ENCODE results near the gene POLR2E.

GRCh38 chr19:917543-918166 is 522 bp downstream of the KISS1R start:
- PRO-cap: no peak

DNA sequence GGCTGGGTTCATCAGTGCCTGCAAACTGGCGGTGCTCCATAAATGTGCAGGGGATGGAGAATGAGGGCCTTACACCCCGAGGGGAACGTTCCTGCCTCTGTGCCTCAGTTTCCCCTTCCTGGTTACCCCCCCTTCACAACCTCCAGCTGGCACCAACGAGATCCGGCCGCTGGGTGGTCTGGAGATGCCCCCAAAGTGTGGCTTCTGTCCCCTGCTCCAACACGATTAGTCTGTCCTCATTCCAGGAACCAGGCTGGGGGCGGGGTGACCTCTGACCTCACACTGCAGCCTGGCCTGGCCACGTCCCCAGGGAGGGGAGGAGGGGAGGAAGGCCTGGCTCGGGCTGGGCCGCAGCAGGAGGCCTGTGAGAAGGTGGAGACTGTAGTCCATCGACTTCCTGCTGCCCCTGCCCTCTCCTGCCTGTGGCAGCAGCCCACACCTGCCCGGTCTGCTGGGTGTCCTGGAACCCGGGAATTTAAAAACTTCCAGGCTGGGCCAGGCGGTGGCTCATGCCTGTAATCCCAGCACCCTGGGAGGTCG is 3.7 kb upstream of the WDR18 start:
- PRO-cap: no peak

- PRO-cap: no peak
These were observed 1.4 kb upstream of the WDR18 start for GRCh38 chr19:982516-983277.

DNA sequence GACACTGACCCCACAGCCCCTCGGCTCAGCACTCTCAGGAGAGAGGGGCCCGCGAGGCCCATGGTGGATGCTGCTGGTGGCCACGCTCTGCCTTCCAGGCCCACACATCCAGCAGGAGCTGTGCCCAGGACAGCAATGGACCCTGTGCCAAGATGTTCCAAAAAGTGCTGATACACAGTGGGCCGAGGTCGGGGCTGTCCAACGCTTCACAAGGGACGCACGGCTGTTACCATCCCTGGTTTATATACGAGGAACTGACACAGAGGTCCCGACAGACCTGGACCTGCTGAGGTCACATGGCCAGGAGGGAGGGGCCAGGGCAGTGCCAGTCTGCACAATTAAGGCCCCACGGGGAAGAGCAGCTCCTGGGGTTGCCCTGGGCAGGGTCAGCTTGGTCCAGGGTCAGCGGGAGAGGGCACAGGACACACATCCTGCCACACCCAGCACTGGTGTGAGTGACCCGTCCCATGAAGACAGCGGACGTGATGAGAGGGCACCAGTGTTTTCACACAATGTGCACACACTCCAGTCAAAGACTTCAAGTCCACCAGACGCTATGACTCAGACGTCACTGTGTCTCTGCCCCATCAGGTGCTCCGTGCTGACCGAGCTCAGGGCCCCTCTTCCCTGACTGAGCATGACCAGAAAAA is 4.4 kb downstream of the TMEM259 start:
- PRO-cap: unidirectional peak, plus-strand start at position 564 of the sequence

DNA sequence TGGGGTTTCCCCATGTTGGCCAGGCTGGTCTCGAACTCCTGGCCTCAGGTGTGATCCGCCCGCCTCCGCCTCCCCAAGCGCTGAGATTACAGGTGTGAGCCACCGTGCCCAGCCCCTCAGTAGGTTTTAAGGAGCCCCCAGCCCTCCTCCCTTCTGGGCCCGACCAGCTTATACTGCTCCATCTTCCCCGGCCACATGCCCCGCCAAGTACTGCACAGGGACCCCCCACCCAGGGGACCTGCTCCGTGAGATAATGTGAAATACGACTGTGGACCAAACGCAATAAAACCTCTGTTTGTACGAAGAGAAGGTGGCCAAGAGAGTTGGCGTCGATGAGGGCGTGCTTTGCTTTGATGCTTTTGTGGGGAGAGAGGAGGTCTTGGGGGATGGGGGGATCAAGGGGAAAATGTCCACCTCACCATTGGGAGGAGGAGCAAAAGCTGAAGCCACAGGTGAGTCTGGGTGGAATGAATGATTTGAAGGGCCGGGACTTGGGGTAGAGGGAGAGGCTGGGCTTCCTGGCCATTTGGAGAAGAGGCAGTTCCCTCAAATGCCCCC is 1.1 kb upstream of the ABCA7 start:
- PRO-cap: no peak

GRCh38 chr19:1071003-1071419 is 4.0 kb downstream of the ARHGAP45 start:
- PRO-cap: no peak

- PRO-cap: no peak
These were observed 7.8 kb downstream of the ARHGAP45 start for GRCh38 chr19:1074592-1075285.

- PRO-cap: no peak
These were observed 8.6 kb downstream of the POLR2E start for GRCh38 chr19:1086375-1087246.

DNA sequence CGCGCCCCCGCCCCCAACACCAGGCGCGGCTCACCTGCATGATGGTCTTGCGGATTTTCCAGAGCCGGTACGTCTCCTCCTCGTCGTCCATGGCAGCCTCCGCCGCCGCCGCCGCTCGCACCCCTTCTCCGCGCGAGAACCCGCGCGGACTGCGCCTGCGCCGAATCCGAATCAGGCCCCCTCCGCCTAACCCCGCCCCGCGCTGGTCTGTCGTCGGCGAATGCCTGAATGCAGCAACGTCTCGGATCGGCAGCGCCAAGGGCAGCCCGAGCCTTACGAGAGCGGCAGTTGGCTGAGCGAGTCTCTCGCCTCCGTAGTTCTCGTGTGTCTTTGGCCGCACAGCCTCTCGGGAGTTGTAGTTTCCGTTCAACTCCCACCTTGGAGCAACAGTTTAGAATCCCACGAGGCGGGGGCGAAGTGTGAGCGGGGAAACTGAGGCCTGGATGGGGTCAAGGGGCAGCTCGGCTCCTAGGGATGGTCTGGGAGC is at the start of gene POLR2E:
Gene POLR2E, minus strand, starts transcription at position 151 of the 487 bp plus-strand sequence.
- PRO-cap: unidirectional peak, minus-strand start at position 151 of the sequence

DNA sequence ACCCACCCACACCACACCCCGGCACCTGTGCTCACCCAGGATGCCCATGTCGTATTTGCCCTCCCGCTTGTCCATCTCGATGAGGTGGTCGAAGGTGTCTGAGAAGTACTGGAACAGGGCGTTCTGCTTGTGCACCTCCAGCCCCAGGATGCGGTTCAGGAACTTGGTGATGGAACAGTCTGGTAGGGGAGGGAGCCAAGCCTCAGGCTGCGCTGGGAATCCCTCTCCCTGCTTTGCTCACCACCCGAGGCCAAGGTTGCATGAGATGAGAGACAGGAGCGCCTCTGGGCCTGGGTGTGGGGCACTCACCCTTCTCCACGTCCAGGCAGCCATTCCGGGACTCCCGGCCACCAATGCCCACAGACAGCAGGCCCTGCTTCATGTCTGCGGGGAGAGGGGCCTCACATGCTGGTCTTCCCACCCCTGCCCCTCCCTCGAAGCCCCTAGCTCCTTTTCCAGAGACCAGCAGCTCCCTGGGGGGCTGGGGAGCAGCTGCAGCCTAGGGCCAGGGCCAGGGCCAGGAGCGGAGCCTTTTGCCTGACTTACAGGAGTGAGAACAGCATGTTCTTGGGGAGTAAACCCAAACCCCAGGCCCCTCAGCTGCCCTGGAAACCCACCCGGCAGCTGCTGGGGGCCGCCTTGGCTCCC is 7.0 kb downstream of the GPX4 start:
- PRO-cap: no peak

GRCh38 chr19:1127468-1127920 is 23.7 kb downstream of the GPX4 start:
- PRO-cap: no peak

GRCh38 chr19:1168273-1169508 is 5.4 kb downstream of the SBNO2 start:
- PRO-cap: bidirectional peak, plus-strand start at chr19:1169029, minus-strand start at chr19:1168943; bidirectional peak, plus-strand start at chr19:1169306, minus-strand start at chr19:1169207

GRCh38 chr19:1251354-1251695 is 2.9 kb downstream of the MIDN start:
- PRO-cap: bidirectional peak, plus-strand start at chr19:1251588, minus-strand start at chr19:1251432

DNA sequence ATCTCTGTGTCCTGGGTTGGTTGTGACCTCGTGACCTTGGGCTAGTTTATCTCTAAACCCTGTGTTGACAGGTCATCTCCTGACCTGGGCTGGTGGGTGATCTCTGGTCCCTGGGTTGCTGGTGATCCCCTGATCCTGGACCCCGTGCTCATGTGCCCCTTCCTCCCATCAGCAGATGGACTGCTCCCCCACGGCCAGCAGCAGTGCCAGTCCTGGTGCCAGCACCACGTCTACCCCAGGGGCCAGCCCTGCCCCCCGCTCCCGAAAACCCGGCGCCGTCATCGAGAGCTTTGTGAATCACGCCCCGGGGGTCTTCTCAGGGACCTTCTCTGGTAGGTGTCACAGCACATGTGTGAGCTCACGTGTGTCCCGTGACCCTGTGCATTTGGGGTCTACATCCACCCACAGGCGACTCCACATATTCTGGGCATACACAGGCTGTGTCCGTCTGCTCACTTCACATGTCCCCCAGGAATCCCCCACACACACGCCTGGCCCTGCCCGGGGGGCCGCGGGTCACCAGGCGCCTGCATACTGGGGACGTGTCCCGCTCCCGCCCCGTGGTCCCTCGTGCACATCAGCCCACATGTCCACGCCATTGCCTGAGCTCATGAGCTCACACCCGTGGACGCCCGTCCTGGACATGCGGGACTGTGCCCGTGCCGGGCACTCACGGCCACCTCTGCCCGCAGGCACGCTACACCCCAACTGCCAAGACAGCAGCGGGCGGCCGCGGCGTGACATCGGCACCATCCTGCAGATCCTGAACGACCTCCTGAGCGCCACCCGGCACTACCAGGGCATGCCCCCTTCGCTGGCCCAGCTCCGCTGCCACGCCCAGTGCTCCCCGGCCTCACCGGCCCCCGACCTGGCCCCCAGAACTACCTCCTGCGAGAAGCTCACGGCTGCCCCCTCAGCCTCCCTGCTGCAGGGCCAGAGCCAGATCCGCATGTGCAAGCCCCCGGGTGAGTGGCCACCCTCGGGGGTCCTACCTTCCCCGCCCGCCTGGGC is 6.7 kb downstream of the MIDN start:
- PRO-cap: no peak

DNA sequence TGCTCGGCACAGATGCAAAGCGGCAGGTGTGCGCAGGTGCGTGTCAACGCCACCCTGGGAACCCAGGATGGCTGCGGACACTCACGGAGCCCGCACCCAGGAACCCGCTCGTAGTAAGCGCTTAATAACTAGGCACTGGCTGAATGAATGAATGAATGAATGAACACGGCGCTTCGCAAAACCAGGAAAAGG is 1.9 kb upstream of the CIRBP start:
- PRO-cap: no peak

DNA sequence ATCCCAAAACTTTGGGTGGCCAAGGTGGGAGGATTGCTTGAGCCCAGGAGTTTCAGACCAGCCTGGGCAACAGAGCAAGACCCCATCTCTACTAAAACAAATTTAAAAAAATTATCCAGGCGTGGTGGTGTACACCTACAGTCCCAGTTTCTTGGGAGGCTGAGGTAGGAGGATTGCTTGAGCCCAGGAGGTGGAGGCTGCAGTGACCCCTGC is 1.3 kb downstream of the CIRBP start:
- PRO-cap: no peak

DNA sequence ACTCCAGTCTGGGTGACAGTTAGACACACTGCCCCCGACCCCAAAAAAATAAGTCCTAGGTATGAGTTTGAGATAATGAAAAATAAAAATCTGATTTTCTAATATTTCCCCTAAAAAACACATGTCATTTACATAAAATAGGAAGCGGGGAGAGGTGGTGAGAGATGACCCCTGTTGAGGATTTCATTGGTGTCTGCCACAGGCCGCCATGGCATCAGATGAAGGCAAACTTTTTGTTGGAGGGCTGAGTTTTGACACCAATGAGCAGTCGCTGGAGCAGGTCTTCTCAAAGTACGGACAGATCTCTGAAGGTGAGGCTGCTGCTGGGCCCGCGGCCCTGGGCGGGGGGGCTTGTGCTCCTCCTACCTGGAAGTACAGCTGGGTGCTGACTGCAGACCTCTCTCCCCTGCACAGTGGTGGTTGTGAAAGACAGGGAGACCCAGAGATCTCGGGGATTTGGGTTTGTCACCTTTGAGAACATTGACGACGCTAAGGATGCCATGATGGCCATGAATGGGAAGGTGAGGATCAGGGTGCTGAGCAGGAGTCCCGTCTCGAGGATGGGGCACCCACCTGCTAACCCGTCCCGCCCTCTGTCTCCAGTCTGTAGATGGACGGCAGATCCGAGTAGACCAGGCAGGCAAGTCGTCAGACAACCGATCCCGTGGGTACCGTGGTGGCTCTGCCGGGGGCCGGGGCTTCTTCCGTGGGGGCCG is 1.8 kb downstream of the CIRBP start:
- PRO-cap: no peak

DNA sequence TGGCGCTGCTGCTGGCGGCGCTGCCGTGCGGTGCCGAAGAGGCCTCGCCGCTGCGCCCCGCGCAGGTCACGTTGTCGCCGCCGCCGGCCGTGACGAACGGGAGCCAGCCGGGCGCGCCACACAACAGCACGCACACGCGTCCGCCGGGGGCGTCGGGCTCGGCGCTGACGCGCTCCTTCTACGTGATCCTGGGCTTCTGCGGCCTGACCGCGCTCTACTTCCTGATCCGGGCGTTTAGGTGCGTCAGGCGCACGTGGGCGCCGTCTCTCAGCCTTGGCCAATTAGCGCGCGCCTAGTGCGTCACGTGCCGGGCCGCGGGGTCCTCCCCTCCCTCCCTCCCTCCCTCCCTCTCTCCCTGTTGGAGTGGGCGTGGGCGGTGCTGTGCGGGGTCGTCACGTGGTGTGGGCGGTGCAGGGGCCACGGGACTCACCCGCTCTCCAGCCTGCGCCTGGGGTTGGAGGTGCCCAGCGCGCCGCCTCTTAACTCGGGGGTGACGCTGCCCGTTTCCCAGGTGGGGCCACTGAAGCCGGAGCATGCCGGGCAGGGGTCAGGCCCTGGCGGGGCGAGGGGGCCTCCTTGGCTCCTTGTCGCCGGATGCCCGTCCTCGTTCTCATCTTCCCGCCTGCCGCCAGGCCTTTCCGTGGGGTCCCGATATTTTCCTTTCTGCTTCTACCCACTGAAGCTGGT is 406 bp downstream of the FAM174C start:
- PRO-cap: bidirectional peak, plus-strand start at position 440 of the sequence, minus-strand start at position 198 of the sequence

DNA sequence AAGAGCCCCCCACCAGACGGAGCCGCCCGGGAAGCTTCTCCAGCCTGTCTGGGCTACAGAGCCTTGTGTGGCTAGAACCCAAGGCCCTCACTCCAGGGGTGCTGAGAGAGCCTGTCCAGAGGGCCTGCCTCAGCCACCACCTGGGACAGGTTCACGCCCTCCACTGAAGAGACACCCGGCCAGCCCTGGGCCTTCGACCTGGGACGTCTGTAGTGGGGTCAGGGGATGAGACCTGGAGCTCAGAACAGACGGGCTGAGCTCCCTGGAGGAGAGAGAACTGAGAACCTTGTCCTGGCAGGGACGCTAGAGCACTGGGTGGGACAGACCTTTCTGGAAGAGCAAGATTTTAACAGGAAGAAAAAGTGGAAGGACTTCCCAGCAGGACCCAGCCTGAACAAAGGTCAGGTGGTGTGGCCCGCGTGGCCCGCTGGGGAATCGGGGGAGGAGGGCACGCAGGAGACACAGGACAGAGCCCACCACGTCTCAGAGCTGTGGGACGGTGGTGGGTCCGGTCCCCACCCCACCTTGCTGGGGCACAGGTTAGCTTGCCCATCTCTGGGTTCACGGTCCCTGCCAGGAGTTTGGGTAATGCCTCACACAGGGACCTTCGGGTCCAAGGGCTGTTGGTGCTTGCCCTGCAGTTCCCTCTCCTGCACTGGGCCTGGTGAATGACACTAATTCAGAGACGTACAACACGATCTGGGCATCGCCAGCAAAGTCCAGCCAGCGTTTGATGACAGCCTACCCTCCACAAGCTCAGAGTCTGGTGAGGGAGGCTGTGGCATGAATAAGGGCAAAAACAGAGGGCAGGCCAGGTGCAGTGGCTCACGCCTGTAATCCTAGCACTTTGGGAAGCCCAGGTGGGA is 1.3 kb upstream of the EFNA2 start:
- PRO-cap: bidirectional peak, plus-strand start at position 434 of the sequence, minus-strand start at position 313 of the sequence

DNA sequence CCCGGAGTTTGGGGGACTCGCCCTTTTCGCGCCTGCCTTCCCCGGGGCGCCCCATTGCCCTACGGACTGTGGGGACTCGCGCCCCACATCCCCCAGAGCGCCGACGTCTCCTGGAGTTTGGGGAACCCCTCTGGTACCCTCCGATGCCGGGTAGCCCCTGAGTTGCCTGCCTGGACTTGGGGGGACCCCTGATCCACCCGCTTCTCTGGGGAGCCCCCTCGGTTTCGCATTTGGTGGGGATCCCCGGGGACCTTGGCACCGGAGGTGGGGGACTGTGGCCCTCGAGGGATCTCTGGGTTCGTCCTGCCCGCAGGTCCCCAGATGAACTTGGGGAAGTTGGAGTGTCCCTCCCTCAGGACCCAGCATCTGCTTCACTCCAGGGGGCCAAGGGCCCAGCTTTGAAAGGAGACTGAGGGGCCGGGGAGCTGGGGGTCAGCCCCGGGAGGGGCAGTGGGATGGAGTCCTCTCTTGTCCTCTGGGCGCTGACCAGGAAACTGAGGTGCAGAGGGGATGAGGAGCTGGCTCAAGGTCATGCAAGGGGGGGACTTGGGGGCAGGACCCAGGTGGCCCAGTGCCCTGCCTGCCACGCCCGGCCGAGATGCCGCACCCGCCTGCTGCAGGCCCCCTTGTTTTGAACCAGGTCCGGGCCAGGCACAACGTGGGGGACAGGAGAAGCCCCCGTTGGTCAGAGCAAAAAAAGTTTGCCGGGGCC is 953 bp downstream of the EFNA2 start:
- PRO-cap: no peak

Data from gallbladder (tissue), 1 donor.